Zone of skin (tissue), 1 donor: Measurements from ENCODE around the genes ZNF608 and LMNB1.

DNA sequence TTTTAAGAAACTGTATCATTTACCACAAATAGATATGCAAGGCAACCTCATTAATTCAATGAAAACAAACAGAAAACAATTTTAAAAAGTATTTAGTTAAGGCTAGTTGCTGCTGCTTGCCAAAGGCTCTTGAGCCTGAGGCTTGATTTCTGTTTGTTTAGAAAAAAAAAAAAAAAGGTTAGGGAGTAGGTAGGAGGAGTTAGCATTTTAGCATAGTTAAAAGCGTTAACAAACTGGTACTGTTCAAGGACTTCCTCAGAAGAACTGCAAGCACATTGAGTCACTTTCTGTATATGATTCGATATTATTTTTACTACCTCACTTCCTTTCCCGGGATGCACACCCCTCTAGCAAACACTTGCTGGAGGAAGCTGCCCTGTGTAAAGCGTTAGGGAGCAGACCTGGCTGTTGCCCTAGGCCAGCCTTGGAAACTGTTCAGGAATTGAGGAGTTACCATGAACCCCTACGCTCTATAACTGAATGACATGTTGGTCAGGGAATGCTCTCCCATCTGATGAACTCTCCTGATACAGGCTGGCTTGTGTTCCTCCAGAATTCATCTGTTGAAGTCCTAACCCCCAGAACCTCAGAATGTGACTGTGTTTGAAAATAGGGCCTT lies 15.7 kb upstream of the CEP120 start:
- RRBS: no CpG with 5 or more reads among the region's 5 CpGs

DNA sequence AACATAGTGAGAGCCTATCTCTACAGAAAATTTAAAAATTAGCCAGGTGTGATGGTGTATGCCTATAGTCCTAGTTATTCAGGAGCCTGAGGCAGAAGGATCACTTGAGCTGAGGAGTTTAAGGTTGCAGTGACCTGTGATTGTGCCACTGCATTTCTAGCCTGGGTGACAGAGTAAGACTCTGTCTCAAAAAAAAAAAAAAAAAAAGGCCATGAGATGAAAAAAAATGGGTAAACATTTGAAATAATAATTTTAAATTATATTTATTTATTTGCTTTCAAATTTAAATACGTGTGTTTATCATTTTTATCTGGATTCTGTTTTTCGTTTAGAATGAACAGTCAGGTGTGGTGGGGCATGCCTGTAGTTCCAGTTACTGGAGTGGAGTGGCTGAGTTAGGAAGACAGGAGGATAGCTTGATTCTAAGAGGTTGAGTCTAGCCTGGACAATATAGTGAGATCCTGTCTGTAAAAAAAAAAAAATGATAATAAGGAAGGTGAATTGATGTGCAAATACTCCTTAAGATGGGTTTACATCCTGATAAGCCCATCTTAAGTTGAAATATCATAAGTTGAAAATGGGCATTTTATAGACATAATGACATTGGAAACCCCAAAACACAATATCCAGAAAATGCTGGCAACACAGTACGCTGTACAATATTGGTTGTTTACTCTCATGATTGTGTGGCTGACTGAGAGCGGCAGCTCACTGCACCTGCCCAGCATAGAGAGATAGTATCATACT lies 36.5 kb downstream of the CSNK1G3 start:
- RRBS: no CpG with 5 or more reads among the region's 4 CpGs

DNA sequence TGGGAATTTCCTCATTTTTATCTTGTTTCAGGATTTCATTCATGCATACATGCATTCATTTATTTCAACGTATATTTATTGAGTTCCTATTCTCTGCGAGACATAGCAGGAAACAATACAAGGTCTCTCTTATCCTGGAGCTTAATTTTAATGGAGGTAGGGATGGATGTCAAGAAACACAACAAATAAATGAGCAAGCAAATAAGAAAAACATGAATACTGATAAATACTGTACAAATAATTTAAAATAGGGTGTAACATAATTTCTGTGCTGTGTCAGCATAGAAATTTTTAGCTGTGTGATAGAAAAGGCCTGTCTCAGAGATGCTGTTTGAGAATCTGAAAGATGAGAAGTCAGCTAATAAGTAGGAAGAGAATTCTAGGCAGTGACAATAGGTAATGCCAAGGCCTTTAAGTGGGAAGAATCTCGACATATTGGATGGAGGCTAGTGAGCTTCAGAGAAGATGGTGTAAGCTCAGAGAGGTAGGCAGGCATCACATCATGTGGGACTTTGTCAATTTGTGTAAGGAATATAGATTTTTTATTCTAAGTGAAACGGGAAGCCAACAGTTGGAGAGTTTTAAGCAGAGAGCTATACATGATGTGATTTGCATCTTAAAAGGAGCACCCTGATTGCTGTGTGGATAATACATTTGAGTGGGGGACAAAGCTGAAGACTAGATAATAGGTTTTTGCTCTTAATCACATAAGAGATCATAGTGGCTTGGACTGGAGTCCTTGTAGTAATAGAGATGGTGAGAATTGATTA lies 91.6 kb downstream of the CSNK1G3 start:
- RRBS: no CpG with 5 or more reads among the region's 4 CpGs

- RRBS: no CpG with 5 or more reads among the region's 11 CpGs
These were observed 117.4 kb downstream of the ZNF608 start for GRCh38 chr5:124629001-124629531.

DNA sequence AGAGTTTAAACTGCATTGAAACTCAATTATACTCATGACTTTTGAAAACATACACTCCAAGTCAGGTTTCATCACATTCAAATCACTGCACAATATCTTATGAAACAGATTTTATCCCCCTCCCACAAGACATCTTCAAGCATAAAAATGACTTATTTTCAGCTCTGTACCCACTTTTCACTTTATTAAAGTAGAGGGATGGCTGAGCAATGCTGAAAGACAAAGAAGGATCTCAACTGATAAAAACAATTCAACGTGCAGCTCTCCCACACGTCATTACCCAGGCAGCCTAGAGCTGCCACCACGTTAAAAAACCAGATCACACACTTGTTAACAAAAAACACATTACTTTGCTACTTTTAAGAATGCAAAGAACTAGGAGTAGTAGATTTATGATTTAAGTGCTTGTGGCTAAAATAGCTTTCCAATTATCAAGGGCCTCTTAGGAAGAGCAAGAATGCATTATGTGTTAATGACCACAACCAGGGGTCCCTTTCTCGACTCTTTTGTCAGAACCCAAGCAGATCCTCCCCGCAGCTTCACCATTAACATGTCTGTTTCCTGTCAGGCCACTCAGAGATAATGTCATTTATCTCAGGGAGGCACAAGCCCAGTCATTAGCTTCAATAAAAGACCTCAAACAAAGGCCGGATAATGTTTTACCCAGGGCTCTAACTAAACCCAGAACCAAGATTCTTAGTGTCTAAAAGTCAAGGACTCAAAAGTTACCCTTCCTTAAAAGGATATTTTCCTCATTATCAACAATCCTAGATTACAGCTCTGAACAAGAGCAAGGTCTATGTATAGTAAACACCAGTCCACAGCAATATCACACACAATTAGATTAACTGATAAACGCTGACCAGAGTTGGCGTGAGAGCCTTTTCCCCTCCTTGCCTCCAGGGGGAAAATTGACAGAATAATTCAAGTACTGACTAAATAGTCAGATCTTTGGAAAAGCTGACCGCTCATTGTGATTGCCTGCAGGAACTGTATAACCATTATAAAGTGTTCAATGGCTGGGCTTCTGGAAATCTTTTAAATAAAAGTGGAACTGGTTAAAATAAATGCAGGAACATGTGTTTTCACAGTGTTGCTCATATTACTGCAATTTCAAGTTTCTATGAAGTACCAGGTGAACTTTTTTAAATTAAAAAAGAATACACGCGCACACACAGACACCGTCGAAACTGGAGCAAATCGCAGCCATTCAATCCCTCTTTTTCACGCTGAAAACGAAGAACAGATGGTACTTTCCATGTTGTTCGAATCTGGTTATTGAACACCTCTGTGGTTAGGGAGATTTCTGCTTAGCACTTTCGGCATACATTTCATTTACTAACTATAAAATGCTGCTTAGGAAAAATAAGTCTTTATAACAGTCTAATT lies 7.4 kb downstream of the ZNF608 start:
- RRBS: no CpG with 5 or more reads among the region's 18 CpGs

DNA sequence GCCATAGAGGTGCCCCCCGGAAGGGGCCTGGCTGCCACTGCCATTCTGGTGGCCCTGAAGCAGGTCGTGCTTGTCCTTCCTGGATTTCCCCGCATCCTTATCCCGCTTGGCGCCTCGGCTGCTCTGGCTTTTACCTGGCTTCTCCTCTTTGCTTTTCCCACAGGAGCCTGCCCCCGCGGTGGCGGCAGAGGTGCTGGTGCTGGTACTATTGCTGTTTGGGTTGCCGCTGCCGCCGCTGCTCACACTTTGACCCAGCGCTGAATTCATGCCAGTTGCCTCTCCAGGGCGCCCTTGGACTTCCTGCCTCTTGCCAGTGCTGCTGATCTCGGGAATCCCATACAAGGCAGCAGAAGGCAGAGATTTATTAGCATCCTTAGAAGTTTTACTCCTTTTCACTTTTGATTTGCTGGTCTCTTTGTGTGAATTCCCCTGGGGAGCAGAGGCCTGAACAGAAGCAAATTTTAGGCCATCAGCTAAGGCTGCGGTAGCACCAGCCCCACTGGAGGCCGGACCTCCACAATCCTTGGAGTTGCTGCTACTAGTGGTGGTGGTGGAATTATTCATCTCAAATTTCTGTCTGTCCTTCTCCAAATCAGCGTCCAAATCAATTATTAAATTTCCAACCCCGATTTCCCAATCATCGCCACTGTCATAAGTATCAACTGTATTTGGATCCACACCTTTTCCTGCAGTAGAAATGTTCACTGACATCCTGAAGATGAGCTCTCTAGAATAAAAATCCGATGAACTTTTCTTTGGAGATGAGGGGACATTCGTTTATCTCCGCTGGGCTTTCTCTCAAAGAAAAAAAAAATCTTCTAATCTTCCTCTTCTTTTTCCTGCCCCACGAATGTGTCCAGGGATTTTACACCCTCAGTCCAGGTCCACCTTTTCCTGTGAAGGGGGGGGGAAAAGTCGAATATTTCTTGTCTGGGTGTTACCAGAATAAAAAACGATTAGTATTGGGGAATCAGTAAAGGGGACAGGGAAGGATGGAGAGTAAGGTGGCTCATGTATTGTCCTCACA lies 1.8 kb downstream of the ZNF608 start:
- RRBS: 30% methylated on average over 1 of the region's 26 CpGs

- RRBS: no CpG with 5 or more reads among the region's 15 CpGs
These were observed at the start of gene ZNF608 for GRCh38 chr5:124746187-124746937. TSS of gene ZNF608 (minus strand) at chr5:124746639.

DNA sequence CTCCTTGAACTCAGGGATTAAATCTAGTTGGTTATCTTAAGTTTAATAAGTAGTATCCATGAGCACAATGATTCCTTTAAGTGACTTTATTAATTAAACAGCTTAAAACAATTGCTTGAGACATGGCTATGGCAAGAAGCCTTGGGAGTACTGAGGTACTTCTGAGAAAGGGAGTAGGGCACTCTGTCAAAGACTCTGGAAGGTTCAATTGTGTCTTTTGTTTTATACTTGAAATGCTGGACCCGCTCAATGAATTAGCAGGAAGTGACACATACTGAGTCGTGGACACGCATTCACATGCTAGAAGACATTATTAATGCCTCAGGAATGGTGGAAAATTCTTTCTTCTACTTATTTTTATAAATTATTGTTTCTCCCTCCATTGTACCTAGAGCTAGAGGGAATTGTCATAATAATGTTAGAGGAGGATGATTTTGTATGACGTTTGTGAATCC lies 347.3 kb upstream of the ZNF608 start:
- RRBS: no CpG with 5 or more reads among the region's 4 CpGs

GRCh38 chr5:125277549-125277998 lies 531.1 kb upstream of the ZNF608 start:
- RRBS: no CpG with 5 or more reads among the region's 1 CpG

DNA sequence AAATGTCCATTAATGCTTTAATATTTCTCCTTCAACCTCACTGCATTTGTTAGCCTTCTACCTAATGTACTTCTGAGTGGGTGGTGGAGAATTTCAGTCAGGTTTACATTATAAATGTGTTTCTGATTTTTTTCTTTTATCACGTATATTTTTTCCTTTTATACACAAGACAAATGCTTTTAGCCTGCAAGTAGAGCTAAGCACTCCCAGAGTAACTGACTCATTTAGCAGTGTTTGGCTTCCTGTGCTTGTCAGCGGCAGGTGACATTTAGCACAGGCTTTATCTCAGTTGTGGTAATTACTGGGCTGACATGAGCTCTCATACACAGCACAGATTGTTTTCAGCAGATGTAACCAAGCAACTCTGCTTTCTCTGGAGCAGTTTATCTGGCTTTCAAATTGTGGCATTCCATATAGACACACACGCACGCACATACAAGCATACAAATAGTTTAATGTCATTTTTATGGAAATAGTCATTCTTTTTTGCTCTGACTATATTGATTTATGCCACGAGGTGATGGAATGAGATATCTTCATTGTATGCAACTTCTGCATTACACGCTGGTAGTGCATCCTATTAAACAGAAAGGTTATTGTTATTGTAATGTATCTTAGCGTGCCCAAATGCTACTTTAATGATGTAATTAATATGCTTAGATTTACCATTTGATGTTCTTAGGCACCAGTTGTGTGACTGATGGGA lies 379.1 kb upstream of the GRAMD2B start:
- RRBS: no CpG with 5 or more reads among the region's 7 CpGs

DNA sequence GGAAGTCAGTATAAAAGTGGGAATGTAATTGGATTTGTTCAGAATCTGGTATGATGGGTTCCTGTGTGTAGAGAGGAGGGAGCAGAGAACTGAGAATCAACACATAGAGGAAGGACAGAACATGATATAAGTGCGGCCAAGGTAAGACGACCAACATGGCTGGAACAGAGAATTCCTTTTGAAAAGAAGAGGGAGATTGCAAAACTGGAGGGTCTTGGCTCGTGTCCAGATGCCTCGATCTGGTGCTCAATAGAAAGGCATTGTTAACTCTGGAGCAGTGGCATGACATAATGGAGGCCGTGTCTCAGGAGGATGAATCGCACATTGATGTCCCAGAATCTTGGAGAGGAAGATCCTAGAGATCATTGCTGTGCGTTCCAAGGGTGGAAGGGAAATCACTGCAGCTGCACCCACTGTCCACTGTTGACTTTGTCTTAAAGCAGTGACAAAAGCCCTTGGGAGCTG lies 30.8 kb downstream of the GRAMD2B start:
- RRBS: no CpG with 5 or more reads among the region's 7 CpGs

- RRBS: no CpG with 5 or more reads among the region's 6 CpGs
These were observed 39.0 kb downstream of the GRAMD2B start for GRCh38 chr5:126462177-126462572.

GRCh38 chr5:126519757-126520427 lies 75.1 kb downstream of the ALDH7A1 start:
- RRBS: no CpG with 5 or more reads among the region's 3 CpGs

DNA sequence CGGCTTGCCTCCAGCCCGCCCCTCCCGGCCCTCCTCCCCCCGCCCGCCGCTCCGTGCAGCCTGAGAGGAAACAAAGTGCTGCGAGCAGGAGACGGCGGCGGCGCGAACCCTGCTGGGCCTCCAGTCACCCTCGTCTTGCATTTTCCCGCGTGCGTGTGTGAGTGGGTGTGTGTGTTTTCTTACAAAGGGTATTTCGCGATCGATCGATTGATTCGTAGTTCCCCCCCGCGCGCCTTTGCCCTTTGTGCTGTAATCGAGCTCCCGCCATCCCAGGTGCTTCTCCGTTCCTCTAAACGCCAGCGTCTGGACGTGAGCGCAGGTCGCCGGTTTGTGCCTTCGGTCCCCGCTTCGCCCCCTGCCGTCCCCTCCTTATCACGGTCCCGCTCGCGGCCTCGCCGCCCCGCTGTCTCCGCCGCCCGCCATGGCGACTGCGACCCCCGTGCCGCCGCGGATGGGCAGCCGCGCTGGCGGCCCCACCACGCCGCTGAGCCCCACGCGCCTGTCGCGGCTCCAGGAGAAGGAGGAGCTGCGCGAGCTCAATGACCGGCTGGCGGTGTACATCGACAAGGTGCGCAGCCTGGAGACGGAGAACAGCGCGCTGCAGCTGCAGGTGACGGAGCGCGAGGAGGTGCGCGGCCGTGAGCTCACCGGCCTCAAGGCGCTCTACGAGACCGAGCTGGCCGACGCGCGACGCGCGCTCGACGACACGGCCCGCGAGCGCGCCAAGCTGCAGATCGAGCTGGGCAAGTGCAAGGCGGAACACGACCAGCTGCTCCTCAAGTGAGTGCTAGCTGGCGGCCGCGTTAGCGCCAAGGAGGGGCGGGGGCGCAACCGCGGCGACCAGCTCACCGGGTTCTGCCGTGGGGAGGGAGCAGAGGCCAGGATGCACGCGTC lies at the start of gene LMNB1:
Gene LMNB1 (plus strand): TSS at position 49 of the 894 bp plus-strand sequence.
- RRBS: 2% methylated on average over 18 of the region's 112 CpGs

- RRBS: no CpG with 5 or more reads among the region's 12 CpGs
These were observed 43.8 kb downstream of the LMNB1 start for GRCh38 chr5:126820711-126821252.

GRCh38 chr5:126836093-126837069 lies 59.4 kb downstream of the LMNB1 start:
- RRBS: no CpG with 5 or more reads among the region's 5 CpGs

DNA sequence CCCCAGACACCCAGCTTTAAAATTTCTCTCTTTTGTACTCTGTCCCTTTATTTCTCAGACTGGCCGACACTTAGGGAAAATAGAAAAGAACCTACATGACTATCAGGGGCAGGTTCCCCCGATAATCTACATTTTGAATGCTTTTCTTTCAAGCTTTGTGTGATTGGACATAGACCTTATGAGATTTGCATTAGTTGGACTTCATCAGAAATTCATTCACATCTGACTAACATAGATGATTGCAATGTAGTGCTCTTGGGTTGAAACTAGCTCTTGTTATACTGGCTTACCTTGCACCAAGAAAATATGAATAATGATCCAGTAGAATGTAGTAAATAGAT lies 119.0 kb downstream of the MARCHF3 start:
- RRBS: no CpG with 5 or more reads among the region's 2 CpGs

DNA sequence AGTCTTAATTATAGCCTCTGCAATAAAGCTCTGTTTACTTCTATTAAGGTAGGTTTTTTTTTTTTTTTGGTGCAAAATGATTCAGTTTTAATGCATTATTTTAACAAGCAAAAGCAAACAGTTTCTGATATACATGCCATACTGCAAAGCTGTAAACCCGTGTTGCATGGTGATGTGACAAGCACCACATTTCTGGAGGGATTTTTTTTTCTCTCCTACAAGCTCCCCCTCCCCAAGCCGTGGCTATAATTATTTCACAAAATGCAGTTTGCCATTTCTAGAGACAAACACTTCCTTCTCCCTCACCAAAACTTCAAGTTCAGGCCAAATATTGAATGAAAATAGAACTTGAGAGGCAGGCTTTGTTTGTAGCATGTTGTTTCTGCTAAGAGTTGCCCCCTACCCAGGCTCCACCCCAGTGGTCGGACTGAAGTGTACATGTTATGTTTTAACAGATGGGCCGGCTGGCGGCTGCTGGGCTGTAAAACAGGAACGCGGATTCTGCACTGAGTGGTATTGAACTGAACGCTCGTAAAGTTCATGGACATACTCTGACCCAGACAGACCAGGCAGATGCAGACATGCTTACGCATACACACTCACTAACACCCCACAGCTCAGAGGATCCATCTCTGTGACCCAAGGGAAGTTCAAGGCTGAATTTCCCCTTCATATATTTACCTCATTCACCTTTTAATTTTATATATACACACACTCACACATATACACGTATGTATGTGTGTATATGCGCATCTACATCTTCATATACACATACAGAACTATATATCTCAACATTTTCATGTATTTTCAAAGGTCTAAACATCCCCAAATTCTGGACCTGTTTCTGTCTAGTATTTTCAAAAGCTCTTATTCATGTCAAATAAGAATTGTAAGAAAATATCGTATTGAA lies 1.6 kb downstream of the MARCHF3 start:
- RRBS: no CpG with 5 or more reads among the region's 13 CpGs

DNA sequence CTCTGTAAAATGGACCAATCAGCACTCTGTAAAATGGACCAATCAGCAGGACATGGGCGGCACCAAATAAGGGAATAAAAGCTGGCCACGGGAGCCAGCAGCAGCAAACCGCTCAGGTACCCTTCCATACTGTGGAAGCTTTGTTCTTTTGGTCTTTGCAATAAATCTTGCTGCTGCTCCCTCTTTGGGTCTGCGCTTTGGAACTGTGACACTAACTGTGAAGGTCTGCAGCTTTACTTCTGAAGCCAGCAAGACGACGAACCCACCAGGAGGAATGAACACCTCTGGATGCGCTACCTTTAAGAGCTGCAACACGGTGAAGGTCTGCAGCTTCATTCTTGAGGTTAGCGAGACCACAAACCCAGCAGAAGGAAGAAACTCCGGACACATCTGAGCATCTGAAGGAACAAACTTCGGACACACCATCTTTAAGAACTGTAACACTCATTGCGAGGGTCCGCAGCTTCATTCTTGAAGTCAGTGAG lies 107.7 kb upstream of the MEGF10 start:
- RRBS: no CpG with 5 or more reads among the region's 13 CpGs

- RRBS: no CpG with 5 or more reads among the region's 14 CpGs
These were observed 107.0 kb upstream of the PRRC1 start for GRCh38 chr5:127410323-127410865.